Hair follicle dermal papilla cell (primary cell): ENCODE data around the genes GGTLC2, VPREB3 and SLC2A11.

- CAGE, long polyA plus RNA = no peak
Observed at GRCh38 chr22:22297521-22298826, 53.4 kb downstream of the VPREB1 start.

DNA sequence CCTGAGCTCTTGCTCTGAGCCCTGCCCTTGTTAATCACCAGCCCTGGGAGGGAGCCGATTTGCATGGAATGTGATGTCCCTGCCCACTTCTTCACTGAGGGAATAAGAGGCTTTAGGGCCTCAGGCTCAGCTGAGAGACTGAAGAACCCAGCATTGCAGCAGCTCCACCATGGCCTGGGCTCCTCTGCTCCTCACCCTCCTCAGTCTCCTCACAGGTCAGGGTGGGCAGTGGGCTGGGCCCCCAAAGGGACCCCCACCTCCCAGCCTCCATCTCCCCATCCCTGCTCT, 98.4 kb downstream of the VPREB1 start:
- CAGE, long polyA plus RNA = no peak

- CAGE, long polyA plus RNA = no peak
Observed at GRCh38 chr22:22357195-22357951, 112.8 kb downstream of the VPREB1 start.

GRCh38 chr22:22422694-22423222, 85.8 kb downstream of the ZNF280B start:
- CAGE, long polyA plus RNA = no peak

GRCh38 chr22:22644444-22644762, at the start of gene GGTLC2:
Gene GGTLC2, plus strand, starts transcription at chr22:22644614.
- CAGE, long polyA plus RNA = no peak

GRCh38 chr22:22693226-22694088, 49.0 kb downstream of the GGTLC2 start:
- CAGE, long polyA plus RNA = no peak

GRCh38 chr22:23016838-23017404, 53.4 kb upstream of the GNAZ start:
- CAGE, long polyA plus RNA = no peak

DNA sequence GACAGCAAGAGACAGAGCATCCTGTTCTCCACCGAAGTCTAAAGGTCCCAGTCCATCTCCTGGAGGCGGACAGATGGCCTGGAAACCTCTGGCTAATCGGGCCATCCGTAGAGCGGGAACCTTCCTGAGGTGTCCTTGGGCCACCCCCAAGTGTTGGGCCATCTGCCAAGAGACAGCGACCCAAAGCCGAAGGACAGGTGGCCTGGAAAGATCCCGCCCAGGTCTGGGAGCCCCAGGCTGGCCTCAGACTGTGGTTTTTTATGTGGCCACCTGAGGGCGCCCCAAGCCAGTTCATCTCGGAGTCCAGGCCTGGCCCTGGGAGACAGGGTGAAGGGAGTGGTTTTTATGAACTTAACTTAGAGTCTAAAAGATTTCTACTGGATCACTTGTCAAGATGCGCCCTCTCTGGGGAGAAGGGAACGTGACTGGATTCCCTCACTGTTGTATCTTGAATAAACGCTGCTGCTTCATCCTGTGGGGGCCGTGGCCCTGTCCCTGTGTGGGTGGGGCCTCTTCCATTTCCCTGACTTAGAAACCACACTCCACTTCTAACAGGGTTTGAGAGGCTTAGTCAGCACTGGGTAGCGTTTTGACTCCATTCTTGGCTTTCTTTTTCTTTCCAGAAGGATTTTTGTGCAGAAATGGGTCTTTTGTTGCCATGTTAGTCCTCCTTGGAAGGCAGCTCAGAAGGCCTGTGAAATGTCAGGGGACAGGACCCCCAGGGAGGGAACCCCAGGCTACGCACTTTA, 135.3 kb downstream of the BCR start:
- CAGE, long polyA plus RNA = no peak

DNA sequence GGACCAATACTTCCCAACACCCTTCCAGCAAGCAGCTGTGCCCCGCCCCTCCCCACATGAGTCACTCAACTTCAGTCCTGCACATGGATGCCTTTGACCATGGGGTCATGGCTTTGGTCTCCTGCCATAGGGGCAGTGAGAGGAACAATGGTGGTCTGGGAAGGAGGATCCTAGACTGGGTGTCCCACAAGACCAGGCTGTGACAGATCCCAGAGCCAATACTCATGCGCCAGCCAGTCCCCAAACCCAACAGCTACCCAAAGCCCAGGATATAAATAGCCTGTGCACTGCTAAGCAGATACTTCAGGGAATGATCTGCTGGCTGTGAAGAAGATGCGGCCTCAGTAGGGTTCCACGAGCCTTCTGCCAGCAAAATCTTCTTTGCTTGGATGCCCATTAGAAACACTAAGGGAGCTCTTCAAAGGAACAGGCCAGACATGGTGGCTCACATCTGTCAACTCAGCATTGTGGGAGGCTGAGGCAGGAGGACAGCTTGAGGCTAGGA, 5.4 kb upstream of the RGL4 start:
- CAGE, long polyA plus RNA = no peak

DNA sequence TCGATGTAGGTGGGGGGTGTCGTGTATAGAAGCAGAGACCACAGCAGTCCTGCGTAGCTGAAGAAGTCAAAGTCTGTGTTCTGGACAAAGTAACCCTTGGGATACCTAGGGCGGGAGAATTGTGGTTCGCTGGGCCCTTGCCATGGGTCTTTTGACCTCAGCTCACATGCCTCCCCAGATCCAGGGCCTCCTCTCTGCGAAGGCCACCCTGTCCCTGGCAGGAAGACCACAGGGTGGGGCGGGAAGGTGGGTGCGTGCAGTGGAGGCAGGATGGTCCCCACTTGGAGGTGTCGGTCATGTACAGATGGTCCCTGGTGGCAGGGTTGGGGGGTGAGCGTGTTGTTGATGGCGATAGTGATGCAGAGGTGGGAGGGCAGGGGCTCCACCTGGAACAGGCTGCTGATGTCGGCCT, 23.4 kb downstream of the RGL4 start:
- CAGE, long polyA plus RNA = no peak

GRCh38 chr22:23715379-23715738, 24.5 kb downstream of the RGL4 start:
- CAGE, long polyA plus RNA = no peak

DNA sequence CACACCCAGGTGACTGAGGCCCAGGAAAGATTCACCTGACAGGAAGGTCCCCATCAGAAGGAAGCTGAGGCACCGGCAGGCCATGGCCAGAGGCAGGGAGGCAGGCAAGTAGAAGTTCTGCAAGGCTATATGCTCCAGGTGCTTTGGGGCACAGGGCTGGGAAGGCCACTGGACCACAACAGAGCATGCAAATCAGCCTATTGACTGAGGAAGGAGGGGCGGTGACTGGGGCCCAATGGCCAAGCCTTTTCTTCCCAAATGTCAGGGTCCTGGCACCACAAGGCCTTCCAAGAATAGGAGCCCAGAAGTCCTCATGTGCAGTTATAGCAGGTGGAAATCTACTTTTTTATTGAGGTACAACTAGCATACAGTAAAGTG, at the start of gene VPREB3:
TSS of gene VPREB3 (minus strand) at position 146 of the 378 bp plus-strand sequence.
- CAGE, long polyA plus RNA = no peak

GRCh38 chr22:23811069-23811839, 24.5 kb downstream of the SMARCB1 start:
- CAGE, long polyA plus RNA = no peak

DNA sequence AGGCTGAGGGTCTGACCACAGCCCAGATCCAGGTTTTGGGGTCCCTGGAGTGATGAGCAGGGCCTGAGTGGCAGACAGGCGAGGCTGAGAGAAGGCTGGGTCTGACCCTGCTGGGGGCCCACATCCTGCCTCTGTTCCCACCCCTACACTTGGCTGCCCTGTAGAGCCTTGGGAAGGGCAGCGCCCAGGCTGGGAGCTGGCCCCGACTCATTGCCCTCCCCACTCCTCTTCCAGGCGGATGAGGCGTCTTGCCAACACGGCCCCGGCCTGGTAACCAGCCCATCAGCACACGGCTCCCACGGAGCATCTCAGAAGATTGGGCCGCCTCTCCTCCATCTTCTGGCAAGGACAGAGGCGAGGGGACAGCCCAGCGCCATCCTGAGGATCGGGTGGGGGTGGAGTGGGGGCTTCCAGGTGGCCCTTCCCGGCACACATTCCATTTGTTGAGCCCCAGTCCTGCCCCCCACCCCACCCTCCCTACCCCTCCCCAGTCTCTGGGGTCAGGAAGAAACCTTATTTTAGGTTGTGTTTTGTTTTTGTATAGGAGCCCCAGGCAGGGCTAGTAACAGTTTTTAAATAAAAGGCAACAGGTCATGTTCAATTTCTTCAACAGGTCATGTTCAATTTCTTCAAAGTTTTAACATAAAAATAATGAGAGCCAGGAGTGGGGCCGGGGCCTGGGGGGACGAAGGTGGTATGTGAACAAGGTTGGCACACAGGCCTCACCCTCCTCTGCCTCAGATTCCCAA, 4.7 kb downstream of the DERL3 start:
- CAGE, long polyA plus RNA = no peak

DNA sequence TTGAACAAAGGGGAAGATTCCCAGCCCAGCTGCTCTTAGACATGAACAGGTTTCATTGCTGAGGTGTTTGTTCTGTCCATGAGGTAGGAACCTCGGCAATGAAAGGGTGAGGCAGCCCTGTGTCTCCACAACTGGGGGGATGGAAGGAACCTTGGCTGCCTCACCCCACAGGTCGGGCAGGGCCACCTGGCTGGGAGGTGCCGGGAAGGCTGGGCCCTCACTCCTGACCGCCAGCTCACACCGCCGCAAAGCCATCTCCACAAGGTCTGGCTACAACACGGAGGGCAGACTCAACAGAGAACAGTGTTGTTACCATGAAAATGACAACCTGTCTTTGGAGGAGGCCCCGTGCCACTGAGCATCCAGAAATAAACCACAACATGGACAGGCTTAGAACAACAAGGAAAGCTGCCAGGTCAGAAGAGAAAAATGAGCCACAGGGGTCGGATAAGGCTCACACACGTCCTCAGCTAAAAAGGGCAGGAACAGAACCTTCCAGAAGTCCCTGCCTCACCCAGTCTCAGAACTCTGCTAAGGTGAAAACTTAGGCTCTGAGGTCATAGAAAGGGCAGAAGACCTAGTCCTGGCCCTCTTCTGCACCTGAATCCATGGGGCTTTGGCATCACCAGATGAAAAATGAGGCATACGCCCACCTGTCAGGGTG, 3.0 kb downstream of the DERL3 start:
- CAGE, long polyA plus RNA = no peak

GRCh38 chr22:23838379-23838641, 496 bp downstream of the DERL3 start:
- CAGE, long polyA plus RNA = no peak

DNA sequence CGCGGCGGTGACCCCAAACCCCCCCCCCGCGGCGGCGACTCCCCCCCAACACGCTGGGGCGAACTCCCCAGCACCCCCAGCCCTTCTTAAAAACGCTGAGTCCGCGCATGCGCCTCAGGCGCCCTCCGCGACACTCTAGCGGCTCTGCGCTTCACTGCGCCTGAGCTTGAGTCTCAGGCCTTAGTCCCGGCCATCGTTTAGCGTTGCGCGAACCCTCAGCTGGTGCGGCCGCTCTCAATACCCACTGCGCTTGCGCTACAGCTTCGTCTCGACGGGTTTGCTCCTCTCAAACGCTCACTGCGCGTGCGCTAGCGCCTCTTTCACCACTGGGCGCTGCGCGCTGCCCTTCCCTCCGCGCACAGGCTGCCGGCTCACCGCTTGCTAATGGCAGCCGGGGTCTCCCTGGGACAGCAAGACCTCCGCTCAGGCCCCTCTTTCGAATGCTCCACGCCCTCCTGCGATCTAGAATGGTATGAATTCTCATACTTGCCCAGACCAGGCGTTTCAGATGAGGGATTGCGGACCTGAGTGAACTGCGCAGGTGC, at the start of gene SLC2A11:
TSS of gene SLC2A11 (plus strand) at position 316 of the 545 bp plus-strand sequence.
- CAGE, long polyA plus RNA = no peak

GRCh38 chr22:23895978-23897019, 2.1 kb downstream of the MIF start:
- CAGE, long polyA plus RNA = no peak

GRCh38 chr22:23979637-23980320, 5.5 kb upstream of the DDT start:
- CAGE, long polyA plus RNA = no peak

DNA sequence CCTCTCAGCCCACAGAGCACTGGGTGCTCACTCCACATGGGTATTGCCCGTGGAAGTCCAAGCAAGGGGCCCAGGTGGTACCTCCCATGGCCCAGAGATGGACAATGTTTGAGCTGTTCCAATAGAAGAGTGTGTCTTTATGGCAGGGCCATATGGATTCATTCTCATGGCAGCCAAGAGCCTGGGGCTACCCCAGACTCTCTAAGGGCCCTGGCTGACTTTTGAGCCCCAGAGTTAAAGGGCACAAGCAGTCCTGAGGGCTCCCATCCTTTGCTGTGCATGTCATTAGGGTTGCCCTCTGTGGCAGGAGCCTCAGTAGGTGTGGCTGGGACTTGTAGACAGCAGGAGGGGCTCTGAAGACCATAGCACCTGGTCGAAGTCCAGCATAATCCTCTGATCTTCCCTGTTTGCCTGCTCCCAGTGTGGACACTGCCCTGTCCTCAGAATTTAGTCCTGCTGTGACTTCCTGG, 33.1 kb upstream of the SUSD2 start:
- CAGE, long polyA plus RNA = no peak